Renal cortical epithelial cell (primary cell): Measurements from ENCODE around the gene DIO2.

DNA sequence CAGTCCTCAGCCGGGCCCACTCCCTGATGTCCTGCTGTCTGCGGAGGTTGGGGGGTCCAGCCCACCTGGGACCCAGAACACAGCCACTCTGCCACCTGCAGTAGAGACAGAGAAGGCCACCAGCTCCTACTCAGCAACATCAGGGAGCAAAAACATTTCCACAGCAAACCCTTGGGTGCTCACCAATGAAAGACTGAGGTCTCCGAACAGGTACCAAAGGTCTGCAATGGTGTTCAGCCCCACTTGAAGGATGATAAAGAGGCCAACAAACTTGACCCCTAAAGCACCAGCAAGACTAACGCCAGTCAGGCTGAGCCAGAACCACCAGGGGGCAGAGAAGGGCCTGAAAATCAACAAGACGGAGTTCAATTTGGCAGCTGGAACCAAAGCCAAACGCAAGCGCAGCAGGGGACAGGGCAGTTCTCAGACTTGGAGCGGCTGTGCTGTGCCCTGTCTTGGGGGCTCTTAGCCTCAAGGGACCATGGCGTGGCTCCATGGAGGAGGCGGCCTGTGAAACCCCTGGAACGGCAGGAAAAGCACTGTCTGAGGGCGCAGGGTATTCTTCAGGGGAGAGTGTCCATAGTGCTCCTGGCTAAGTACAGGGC lies 19.7 kb downstream of the POMT2 start:
- RRBS, result no CpG with 5 or more reads among the region's 12 CpGs

GRCh38 chr14:77321470-77321570 lies 484 bp downstream of the GSTZ1 start:
- RRBS, result no CpG with 5 or more reads among the region's 3 CpGs

DNA sequence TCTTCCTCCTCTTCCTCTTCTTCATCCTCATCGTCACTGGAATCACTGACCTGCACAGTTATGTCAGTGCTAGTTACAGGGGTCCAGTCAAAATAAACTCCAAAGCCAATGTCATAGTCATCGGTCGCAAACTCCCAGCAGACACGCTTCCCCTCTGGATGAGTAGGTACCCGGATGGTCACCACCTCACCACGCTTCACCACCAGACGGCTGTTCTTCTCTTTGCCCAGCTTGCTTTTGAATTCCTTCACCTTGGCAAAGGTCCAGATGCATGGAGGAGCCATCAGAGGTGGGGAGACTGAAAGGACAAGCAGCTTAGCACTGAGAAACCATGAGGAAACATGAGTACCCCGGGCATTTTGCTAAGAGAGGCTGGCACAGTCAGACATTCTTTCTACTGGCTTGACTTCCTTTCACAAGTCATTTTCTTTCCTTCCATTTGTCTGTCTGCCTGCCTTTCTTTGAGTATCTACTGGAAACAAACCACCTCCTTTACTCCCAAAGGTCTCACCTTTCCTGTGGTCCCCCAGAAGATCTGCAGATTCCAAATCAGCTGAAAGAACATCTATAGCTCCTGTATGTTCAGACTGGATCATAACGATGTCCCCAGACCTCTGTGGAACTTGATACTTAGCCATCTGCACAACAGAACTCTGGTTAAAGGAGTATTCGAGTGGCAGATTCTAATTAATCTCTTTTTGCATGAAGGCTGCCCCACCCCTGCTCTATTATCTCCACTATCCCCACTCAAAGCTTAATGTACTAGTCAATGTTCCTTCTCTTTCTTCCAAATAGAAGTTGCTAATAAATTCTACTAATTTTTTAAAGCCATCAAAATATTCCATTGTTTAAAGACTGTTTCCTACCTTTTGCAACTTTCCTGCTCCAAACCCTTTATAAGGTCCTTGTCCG lies 22.6 kb downstream of the GSTZ1 start:
- RRBS, result no CpG with 5 or more reads among the region's 11 CpGs

GRCh38 chr14:77347772-77348126 lies 26.9 kb downstream of the GSTZ1 start:
- RRBS, result no CpG with 5 or more reads among the region's 3 CpGs

GRCh38 chr14:77372180-77372787 lies 4.6 kb downstream of the TMED8 start:
- RRBS, result no CpG with 5 or more reads among the region's 4 CpGs

DNA sequence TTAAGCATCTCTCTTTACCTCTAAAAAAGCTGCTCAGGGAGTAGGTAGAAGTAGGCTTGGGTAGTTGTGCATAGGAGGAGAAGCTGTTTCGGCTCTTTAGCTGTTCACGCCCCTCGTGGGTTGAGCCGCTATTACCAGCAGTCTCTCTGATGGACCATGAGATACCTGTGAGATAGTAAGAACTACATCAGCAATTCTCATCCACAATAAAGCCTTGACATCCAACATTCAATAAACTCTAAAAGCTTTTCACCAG lies 6.3 kb downstream of the VIPAS39 start:
- RRBS, result no CpG with 5 or more reads among the region's 4 CpGs

DNA sequence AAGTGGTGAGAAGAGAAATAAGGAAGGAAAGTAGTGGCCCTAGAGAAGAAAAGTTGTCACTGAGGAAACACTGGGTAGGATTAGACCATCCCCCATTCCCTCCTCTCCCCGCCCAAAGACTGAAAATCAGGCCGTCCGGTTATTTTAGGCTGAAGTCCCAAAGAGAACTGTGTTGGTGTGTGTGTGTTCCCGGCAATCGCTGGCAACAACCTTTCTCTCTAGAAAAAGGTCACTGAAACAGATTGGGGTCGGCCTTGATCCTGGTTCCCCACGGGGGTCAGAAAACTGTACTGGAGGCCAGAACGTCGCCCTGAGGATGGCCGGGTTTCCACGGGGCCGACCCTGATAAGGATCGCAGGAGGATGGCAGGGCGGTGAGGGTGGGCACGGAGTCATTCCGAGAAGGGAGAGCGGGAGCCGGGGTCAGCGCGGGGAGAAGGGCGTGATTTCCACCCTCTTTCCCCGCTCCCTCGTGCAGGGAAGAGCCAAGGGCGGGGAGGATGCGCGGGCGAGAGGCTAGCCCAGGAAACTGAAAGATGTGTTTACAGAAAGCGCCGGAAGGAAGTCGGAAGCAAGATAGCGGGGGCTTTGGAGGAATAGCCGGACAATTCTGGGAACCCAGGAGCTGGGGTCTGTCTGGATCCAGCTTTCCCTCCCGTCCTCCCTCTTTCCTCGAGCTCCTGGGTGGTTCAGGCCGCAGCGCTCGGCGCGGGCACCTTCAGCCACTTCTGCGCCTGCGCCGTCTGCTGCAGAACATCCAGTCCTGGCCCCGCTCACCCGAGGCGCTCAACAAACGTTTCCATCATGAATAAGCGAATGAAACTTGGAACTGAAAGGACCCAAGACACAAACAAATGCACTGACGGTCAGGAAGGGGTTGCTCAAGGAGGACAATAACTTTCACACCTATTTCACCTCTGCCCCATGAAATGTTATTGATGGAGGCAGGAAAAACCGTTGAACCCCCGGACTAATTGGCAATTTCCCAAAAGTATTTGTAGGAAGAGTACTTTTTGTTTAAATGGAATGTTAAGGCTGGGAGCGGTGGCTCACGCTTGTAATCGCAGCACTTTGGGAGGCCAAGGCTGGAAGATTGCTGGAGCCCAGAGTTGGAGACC lies 25.4 kb upstream of the SPTLC2 start:
- RRBS, result 12% methylated on average over 10 of the region's 53 CpGs

DNA sequence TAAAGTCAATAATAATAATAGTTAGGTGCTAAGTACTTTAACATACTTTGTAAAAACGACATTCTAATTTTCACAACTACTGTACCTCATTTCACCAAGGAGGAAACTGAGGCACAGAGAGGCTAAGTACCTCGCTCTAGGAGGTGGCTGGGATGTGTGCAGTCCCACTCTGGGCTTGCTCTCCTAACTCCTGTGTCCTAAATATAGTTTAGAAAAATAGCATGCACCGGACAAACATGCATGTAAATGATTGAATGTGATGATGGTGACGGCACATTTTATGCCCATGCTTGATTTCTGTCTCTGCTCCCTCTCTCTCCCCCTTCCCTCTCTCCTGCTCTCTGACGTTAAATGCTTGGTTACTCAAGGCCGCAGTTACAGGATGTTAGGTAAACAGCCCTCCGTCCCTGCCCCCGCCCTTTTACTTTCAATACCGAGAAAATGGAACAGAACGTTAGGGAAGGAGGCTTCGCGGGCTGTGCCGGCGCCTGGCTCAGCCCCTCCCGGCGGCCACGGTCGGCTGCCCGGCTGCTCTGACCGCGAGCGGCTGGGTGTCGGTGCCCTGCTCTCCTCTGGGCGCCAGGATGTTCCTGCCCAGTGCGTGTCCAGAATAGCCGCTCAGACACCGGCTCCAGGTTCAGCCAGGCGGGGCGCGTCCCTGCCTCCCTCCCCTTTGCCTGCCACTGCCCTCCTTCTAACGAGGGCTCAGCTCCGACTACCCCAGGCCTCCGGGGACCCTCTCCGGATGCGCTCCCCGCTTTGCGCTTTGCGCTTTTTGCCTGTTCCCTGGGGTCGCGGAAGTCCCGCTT lies 165.9 kb downstream of the ADCK1 start:
- RRBS, result 4% methylated on average over 19 of the region's 41 CpGs

GRCh38 chr14:79293244-79293890 lies 917.9 kb downstream of the DIO2 start:
- RRBS, result no CpG with 5 or more reads among the region's 7 CpGs

DNA sequence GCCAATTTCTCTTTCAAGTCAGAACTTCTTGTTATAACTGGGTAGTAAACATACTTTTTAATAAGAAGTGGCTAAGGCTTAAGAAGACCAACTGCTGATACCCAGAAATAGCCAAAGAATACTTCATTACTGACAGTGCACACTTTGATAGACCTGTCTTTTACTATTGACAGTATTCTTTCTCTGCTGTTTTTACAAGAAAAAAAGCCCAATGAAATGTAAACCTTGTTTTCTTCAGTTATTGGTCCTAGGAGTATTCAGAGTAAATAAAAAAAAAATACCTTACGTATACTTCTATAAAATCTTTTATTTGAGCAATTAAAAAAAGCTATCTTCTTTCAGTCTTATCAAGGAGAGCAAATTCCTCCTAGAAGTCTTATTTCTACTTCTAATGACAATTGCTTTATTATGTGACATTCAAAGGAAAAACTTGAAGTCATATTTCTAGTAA lies 452.1 kb downstream of the DIO2 start:
- RRBS, result no CpG with 5 or more reads among the region's 1 CpG

DNA sequence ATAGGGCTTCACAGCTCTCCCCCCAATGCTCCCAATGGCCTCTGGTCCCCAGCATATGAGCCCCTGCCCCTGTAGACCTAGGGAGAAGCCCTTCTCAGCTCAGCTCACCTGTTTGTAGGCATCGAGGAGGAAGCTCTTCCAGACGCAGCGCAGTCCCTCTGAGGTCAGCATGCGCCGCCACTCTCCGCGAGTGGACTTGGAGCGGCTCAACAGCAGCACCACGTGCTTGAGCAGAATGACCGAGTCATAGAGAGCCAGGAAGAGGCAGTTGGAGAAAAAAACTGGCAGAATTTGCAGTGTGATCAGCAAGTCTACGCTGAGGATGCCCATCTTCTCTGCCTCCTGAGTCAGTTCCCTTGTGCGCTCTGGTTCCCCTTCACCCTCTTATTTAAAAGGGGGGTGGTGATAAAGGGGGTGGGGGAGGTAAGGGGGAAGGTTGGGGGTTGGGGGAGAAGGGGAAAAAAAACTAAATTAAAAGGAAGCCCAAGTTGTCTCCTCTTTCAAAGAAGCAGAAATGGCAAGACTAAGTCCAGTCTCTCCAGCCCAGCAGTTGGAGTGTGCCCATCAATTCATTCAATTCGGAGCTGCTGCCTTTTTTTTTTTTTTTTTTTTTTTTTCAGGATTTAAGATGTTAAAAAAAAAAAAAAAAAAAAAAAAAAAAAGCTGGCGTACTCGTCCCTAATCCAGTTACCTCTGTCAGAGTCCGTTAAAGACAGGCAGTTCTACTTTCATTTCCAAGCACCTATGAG lies at the start of gene DIO2:
Gene DIO2, minus strand, starts transcription at position 362 of the 749 bp plus-strand sequence.
- RRBS, result no CpG with 5 or more reads among the region's 16 CpGs

DNA sequence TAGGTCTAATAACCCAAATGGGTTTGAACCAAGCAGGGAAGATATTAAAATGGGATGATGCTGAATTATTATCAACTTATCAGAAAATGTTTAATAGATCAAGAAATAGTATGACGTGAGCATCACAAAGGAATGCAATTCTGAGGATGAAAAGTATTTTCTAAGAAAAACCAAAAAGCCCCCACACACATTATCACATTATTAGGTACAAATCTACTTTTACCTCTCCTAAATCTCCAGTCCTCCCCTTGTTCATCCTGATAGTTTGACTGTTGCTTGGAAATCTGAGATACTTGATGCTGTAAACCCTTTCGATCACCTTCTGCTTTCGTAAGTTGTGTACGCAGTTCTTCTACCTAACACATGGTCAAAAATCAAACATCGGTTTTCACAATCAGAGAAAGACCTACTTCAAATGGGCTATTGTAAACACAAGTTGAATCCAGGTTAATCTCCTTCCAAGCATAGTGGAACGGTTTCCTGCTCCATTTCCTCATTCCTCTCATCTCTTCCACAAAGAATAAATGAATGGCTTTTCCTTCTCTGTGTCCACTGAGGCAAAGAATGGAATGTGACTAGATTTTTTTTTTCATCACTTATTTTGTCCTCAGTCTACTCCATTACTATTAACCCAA lies 105.4 kb downstream of the CEP128 start:
- RRBS, result no CpG with 5 or more reads among the region's 6 CpGs

DNA sequence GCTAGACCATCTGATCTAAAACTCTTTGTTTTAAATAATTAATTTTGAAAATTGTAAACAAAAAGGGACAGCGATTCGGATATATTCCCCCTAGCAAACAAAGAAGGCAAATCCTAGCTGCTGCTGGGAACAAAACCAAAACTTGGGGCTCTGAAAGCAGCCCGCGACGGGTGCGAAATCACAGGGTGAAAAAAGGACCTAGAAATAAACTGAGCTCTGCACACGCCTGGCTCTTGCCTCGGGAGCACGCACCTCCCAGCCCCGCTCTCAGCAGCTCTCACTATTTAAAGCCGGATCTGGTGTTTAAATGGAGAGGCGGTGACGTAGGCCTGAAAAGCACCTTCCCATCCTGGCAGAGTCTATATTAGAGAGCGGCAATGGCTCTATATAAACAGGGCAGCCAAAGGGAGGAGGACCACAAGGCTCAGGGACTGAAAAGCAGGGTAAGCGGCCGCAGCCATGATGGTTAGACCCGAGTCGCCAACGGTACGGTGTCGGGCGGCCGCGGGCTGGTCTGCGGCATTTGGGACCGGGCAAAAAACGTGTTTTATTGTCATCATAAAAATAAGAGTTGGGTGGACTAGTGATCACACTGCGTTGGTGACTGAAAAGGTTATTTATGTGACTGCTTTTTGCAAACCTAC lies 1.6 kb downstream of the GTF2A1 start:
- RRBS, result no CpG with 5 or more reads among the region's 28 CpGs

GRCh38 chr14:81221831-81222520 lies 1.2 kb upstream of the GTF2A1 start:
- RRBS, result no CpG with 5 or more reads among the region's 12 CpGs

GRCh38 chr14:81366015-81366573 lies 34.0 kb downstream of the STON2 start:
- RRBS, result no CpG with 5 or more reads among the region's 8 CpGs

DNA sequence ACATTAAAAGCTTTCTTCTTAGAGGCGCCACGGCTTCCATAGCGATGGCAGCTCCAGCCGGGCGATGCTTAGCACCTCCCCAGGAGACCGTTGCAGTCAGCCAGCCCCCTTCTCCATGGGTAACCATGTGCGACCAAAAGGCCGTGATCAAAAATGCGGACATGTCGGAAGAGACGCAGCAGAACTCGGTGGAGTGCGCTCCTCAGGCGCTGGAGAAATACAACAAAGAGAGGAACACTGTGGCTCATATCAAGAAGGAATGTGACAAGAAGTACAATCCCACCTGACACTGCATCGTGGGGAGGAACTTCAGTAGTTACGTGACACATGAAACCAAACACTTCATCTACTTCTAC lies 12.7 kb upstream of the STON2 start:
- RRBS, result no CpG with 5 or more reads among the region's 16 CpGs

DNA sequence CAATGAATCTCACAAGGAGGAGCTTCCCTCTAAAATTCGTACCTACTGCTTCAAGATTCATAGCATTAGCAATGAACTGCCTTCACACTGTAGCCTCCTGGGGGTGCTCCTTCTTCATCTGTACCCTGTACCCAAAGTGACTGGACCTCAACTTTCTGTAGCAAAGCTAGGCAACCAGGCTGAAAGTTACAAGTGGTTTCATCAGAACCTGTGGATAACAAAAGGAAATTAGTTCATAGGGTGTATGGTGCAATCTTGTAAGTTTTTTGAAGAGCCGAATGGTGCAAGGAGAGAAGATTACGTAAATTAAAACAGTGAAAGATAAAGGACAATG lies 1541.7 kb upstream of the FLRT2 start:
- RRBS, result no CpG with 5 or more reads among the region's 3 CpGs

- RRBS, result no CpG with 5 or more reads among the region's 4 CpGs
Measured at GRCh38 chr14:85516608-85517124, 13.3 kb upstream of the FLRT2 start.

- RRBS, result 1% methylated on average over 30 of the region's 67 CpGs
Measured at GRCh38 chr14:85532842-85533678, 3.1 kb downstream of the FLRT2 start.

DNA sequence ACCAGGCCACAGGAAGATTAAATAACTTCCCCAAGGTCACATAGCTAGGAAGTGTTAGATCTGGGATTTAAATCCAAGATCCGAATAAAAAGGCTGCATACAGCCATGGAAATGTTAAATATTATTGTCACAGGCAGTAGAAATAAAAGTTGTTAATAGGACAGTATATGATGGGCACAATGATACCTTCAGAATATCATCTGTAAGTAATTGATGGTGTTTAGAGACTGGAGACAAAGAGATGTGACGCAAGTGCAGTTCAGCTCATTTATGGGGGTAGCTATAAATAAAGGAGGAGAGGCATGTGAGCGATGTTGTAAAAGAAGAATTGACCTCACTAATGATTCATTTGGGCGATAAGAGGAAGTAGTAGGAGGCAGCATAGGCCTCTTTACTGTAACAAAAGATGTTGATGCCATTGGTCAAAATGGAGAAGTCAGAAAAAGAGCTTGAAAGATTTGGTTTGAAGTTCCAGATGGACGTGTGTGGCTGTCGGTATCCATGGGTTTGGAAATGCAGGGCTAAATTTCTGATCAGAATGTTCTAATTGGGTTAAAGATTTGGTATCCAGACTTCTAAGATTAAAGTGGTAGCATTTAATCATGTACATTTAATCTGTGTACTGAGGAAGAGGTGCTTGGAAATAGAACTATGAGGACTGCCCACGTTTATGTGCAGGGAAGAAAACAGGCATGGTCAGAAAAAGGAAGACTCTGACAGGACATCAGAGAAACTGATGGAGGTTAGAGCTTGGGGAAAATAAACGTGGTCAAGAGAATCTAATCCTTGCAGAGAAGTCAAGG lies 70.1 kb downstream of the FLRT2 start:
- RRBS, result no CpG with 5 or more reads among the region's 8 CpGs